Tibial artery (tissue), 1 donor: ENCODE data around the gene AKAP12.

DNA sequence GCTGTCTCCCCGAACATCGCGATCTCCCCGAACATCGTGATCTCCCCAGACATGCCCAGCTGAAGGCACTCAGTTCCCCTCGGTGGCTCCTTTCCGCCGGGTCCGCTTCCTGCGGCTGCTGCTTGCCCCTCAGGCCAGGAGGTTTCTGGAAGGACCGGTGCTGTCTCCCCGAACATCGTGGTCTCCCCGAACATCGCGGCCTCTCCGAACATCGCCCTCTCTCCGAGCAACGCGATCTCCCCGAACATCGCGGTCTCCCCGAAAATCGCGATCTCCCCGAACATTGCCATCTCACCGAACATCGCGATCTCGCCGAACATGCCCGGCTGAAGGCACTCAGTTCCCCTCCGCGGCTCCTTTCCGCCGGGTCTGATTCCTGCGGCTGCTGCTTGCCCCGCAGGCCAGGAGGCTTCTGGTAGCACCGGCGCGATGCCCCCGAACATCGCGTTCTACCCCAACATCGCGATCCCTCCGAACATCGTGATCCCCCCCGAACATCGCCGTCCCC, 640 bp downstream of the ULBP1 start:
- PRO-cap, result no peak

DNA sequence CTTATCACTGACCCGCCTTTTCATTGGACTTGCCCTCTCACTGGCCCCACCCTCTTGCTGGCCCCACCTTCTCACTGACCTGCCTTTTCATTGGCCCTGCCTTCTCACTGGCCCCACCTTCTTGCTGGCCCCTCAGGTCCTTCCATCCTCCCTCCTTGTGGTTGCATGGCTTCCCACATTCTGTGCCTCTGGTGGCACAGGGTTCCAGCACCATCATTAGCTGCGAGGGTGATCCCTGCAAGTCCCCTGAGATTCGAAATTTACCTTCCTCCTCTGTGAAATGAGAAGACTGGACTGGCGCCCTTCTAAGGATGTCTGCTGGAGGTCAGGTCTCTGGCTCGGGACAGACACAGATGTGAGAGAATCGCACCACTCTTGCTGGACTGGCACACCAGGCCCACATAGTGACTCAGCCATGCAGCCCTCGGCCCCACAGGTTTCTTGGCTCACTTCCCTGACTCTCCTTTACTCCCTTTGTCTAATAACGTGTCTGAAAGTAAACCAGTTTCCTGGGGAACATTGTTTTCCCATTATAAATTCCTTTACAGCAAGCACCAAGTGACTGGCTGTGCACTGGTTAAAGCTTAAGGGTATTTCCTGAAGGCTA, 106.9 kb upstream of the PLEKHG1 start:
- PRO-cap, result no peak

DNA sequence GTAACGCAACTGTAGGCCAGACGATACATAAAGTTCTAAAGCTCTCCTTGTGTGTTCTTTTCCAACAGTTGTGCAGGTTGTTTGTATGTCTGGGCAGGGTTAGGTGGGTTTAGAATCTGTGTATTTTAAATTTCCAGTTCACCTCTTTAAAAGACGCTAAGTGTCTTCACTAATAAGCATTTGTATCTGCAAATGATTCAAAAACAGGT, 98.9 kb downstream of the PLEKHG1 start:
- PRO-cap, result no peak

DNA sequence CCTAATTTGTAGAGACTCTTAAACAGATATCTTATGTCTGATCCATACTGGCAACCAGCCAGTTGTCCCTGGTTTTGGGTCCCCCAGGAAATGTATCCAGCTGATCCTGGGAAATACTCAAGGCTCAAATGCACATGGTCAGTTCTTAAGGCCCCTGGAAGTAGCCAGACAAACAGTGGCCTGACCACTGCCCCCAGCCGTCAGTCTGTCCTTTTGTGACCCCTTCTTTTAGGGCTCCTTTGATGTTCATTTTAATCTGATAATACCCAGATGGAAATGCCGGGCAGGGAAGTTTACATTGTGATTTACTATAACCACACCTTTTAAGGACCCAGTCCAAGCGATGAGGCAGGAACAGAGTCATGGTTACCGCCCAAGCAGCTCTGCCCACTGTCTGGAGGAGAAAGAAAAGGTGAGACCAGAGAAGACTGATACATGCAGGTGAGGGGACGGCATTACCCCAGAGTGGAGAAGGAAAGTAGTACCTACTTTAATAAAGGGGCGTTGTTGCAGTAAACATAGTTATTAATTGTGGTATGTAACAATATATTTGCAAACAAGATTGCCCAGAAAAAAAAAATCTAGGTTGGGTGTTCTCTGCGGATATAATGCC, 110.5 kb downstream of the PLEKHG1 start:
- PRO-cap, result no peak

GRCh38 chr6:150775647-150776367, 89.7 kb upstream of the MTHFD1L start:
- PRO-cap, result no peak

DNA sequence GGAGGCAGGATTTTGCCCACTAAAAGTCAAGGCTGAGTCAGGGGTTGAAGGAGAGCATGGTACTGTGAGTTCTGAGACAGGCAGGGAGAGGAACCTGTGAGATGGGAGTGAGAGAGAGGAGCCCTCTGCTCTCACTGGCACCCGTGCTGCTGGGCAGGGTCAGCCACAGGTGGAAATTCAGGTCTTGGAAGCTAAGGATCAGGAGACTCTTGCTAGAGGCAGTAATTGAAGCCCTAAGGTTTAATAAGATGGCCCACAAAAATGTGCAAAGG, 53.5 kb upstream of the MTHFD1L start:
- PRO-cap, result no peak

DNA sequence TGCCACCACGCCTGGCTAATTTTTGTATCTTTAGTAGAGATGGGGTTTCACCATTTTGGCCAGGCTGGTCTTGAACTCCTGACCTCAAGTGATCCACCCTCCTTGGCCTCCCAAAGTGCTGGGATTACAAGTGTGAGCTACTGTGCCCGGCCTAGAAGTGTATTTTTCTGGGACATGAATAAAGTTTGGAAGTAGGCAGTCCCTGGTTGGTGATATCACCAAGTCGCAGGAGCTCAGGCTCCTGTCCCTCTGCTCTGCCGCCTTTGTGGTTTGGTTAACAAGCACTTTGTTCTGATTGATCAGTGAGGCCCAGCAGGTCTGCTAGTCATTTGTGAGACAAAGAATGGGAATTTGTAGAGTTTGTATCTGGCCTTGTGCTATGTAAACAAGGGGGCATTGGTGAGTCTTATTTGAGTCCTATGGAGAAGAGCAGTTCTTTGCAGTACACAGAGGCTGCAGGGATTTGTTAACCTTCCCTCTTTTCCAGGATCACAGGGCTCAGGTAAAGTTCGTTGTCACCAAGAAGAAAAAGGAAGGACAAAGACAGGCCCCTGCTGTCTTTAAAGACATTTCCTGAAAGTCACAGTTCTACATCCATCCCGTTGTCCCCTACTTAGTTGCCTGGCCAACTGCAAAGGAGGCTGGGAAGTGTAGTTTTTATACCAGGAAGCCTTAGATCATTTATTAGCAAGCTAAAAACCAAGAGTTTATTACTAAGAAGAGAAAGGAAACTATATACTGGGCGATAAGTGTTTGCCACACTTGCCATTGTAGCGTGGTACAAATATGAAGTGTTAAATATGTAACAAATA, 13.1 kb downstream of the MTHFD1L start:
- PRO-cap, result no peak

GRCh38 chr6:150925135-150925778, 59.8 kb downstream of the MTHFD1L start:
- PRO-cap, result unidirectional peak, minus-strand start at chr6:150925353

DNA sequence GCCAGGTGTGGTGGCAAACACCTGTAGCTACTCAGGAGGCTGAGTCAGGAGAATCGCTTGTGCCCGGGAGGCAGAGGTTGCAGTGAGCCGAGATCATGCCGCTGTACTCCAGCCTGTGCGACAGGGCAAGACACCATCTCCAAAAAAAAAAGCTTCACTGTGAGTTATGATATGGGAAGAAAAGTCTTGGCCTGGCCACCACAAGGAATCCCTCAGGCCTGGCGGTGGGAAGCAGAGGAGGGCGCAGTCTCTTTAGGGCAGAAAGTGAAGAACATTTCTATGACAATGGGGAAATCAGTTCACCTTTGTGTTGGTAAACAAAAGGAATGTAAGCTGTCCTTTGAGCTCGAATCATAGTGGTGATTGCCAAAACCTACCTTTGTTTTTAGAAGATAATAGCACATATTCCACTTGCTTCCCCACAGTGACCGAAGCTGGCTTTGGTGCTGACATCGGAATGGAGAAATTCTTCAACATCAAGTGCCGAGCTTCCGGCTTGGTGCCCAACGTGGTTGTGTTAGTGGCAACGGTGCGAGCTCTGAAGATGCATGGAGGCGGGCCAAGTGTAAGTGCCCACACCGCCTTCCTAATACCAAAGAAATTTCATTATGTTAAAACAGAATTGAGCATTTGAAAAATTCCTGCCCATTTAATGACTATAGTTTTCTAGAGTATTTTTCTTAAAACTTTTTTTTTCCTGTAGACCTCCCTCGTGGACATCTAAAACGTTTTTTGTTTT, 144.1 kb downstream of the MTHFD1L start:
- PRO-cap, result no peak

- PRO-cap, result no peak
These were observed 140.4 kb upstream of the AKAP12 start for GRCh38 chr6:151099293-151099818.

GRCh38 chr6:151160823-151161849, 78.6 kb upstream of the AKAP12 start:
- PRO-cap, result no peak

GRCh38 chr6:151239460-151240581, at the start of gene AKAP12:
TSS of gene AKAP12 (plus strand) at chr6:151239967.
- PRO-cap, result bidirectional peak, plus-strand start at chr6:151239986, minus-strand start at chr6:151239844; bidirectional peak, plus-strand start at chr6:151240410, minus-strand start at chr6:151240245

- PRO-cap, result no peak
These were observed 64.9 kb downstream of the ZBTB2 start for GRCh38 chr6:151326531-151326839.

DNA sequence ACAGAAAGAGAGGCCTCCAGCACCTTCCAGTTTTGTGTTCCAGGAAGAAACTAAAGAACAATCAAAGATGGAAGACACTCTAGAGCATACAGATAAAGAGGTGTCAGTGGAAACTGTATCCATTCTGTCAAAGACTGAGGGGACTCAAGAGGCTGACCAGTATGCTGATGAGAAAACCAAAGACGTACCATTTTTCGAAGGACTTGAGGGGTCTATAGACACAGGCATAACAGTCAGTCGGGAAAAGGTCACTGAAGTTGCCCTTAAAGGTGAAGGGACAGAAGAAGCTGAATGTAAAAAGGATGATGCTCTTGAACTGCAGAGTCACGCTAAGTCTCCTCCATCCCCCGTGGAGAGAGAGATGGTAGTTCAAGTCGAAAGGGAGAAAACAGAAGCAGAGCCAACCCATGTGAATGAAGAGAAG, 39.3 kb downstream of the ZBTB2 start:
- PRO-cap, result no peak

GRCh38 chr6:151389892-151389998, 1.6 kb downstream of the ZBTB2 start:
- PRO-cap, result no peak

- PRO-cap, result no peak
These were observed 25.6 kb upstream of the ZBTB2 start for GRCh38 chr6:151416728-151417653.

- PRO-cap, result no peak
These were observed 139.7 kb downstream of the CCDC170 start for GRCh38 chr6:151633548-151633953.

DNA sequence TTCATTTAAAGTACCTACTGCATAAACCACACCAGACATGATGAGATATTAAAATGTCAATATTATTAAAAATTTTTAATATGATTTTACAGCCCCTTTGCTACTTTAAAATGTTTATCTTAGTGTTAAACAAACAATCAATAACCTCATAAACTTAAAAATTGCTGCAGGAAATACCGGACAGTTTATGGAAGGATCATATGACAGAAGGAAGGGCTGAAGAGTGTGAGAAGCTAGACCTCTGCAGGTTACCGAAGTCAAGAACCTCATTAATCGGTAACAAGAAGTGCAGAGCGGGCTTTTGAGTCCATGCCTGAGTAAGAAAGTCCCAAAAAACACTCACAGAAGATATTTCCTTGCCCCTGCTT, 117.7 kb upstream of the ESR1 start:
- PRO-cap, result no peak

GRCh38 chr6:151805281-151805897, 2.1 kb upstream of the ESR1 start:
- PRO-cap, result no peak

- PRO-cap, result no peak
These were observed 93.6 kb downstream of the ESR1 start for GRCh38 chr6:151900880-151901681.